Metastatic Pancreatic Carcinoma in the Ovary (tissue), 1 donor: ENCODE data around the genes TMEM272, CCDC70, NEK5, THSD1 and PRR20A.

GRCh38 chr13:51384465-51385336, 45.2 kb downstream of the SERPINE3 start:
- PRO-cap: no peak

GRCh38 chr13:51477009-51477663, 24.3 kb upstream of the INTS6 start:
- PRO-cap: no peak

GRCh38 chr13:51523299-51523653, 61.0 kb upstream of the WDFY2 start:
- PRO-cap: no peak

GRCh38 chr13:51643181-51643756, 59.0 kb downstream of the WDFY2 start:
- PRO-cap: no peak

DNA sequence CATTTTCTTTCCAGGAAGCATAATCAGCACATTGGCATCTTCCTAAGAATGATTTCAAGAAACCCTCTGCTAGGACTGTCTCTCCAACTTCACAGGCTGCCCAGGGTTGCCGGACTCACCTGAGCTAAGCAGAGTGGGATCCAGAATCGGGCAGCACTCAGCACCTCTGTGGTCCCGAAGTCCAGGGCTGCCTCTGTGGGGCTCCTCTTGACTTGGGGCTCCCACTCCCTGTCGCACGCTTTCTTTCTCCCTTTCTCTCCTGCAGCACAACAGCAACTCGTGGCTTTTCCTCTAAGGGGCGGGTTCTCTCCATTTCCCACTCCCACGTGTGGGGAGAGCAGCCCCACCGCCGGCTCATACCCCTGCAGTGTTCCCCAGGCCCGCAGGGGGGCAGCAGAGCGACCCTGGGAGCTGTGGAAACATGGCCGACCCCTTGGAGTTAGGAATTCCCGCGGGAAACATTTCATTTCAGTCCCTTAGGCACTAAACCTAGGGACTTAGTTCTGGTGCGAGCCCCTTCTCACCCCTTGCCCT, at the start of gene TMEM272:
Gene TMEM272 (minus strand): TSS at position 281 of the 534 bp plus-strand sequence.
- PRO-cap: no peak

DNA sequence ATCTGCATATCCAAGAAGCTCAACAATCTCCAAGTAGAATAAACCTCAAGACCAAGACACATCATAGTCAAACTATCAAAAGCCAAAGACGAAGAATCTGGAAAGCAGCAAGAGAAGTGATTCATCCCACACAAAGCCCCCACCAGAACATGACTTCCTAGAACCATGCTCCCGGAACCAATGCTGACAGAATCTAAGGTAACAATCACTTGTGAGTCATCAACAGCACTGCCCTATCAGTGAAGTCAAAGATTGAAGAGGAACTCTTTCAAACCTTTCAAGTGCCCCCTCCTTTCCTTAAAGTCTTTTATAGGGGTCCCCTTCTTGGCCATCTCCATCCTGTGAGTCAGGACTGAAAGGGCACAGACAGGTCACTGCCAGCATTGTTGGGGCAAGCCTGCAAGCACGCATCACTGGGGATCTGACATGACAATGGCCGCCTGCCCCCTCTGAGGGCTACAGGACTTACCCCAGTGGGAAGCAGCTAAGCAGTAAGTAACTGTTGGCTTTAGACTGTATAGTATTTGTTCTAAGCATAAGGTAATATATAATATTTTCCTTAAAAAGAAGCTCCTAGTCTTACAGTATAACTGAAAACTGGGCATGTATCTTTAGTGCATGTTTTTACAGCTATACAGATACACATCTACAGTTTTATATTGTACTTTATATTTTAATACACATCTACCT, at the start of gene CCDC70:
Gene CCDC70 (plus strand): TSS at position 231 of the 690 bp plus-strand sequence.
- PRO-cap: no peak

DNA sequence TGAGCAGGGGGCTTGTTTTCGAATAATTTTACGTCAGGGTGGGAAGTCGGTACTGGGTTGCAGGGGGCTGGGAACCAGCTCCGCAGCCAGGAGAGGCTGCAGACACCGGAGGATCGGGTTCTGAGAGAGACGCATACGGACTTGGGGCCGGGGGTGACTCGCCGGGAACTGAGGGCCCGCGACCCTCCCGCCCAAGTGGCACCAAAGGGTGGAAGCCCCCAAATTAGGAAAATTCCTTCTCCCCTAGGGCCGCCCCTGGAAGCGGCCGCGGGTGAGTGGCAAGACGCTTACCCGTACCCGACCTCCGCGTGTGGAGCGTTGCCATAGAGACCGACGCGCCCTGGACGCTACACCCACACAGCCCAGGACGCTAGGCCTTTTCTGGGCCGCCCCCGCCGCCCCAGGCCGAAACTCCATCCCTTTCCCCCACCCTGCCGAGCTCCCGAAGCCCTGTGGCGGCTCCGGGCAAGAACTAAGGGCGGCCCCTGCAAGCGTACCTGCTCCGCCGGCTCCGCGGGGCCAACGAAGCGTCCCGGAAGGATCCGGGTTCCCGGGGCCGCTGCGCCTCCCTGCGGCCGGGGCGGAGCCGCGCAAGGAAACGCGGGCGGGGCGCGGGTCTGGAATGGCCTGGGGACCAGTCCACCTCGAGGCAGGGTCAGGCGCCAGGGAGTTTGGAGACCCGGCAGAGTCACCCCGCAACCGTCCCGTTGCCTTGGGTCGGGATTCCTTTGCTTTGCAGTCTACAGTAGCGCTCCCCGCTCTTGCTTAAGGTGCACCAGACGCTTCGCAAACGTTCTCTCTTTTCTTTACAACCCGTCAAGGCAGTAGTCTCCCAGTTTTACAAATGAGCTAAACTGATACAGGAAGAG, at the start of gene NEK5:
Gene NEK5 (minus strand): TSS at position 542 of the 869 bp plus-strand sequence.
- PRO-cap: no peak

DNA sequence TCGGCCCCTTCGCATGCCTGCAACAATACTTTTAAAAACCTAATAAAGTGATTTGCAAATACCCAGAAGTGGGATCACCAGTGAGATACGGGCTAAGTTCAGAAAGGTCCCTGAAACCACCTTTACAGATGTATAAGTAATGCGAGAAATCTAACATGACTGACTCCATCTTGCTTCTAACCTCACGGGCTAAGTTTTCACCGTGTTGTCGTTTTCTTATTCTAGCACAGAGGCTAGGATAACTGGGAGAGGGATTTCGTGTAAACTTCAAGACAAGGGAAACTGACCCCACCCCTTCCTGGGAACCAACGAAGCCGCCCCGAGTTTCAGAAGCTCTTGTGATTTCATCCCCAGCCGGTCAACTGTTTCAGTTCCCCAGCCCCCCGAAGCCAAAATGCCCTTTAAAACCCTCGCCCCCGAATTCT, 697 bp downstream of the NEK3 start:
- PRO-cap: unidirectional peak, plus-strand start at position 329 of the sequence

- PRO-cap: bidirectional peak, plus-strand start at chr13:52406375, minus-strand start at chr13:52406139
These were observed at the start of gene THSD1 for GRCh38 chr13:52405332-52406705. Gene THSD1, minus strand, starts transcription at chr13:52406172.

- PRO-cap: no peak
These were observed 14.2 kb downstream of the OLFM4 start for GRCh38 chr13:53042837-53043257.

GRCh38 chr13:55577399-55578484, 1563.0 kb upstream of the PRR20A start:
- PRO-cap: no peak

DNA sequence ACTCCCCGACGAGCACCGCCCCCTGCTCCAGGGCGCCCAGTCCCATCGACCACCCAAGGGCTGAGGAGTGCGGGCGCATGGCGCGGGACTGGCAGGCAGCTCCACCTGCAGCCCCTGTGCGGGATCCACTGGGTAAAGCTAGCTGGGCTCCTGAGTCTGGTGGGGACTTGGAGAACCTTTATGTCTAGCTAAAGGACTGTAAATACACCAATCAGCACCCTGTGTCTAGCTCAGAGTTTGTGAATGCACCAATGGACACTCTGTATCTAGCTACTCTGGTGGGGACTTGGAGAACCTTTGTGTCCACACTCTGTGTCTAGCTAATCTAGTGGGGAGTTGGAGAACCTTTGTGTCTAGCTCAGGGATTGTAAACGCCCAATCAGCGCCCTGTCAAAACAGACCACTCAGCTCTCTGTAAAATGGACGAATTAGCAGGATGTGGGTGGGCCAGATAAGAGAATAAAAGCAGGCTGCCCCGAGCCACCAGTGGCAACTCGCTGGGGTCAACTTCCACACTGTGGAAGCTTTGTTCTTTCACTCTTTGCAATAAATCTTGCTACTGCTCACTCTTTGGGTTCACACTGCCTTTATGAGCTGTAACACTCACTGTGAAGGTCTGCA, 404.7 kb upstream of the PRR20A start:
- PRO-cap: no peak

GRCh38 chr13:57140634-57141135, at the start of gene PRR20A:
Gene PRR20A, plus strand, starts transcription at chr13:57140918.
- PRO-cap: no peak

- PRO-cap: no peak
These were observed 93.3 kb downstream of the PCDH17 start for GRCh38 chr13:57724855-57725244.

DNA sequence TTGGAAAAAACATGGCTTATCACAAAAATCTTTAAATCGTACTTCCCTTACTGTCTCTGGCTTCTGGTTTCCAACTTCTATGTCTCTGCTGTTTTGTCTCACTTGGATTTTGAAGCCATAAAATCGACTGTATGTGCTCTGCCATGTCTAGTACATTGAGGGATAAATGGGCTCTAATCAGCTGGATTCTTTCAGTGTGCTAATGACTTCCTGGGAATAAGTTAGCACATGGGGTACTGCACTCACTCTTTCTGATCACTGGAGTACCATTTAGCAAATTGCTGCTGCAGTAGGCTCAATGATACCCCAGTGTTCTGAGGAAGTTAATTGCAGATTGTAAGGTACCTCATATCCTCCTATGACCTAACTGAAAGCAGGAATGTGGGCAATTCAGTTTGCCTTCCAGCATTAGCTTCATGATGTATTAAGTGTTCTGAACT, 229.2 kb downstream of the PCDH17 start:
- PRO-cap: no peak

DNA sequence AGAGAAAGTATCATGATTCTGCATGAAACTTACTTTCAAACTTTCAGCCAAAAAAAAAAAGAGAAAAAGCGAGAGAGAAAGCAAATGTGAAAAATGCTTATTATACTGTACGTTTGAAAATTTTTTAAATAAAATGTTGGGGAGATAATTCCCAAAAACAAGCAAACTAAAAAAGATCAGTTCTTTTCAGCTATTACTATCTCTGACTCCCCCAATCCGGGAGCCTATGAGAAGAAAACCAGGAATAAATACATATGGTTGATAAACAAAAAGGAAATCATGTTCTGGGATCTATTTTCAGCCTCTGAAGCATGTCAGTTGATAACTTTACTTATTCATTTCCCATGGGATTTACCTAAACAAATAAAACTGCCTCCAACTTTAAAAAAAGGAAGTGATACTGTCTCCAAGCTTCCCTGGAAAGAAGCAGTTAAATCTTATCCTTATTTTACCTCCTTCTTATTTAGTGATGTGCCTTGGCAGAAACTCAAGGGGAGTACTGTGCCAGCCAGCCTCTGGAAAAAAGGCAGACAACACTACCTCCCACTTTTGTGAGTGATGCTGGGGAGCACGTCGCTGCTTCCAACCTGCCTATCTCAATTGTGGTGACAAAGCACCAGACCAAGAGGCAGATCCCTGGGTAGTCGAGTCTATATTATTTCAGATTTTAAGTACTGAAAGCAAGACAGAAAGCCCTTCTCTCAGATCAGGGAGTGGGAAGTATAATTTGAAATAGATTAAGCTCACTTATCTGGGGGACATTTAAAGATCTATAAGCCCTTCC, 765.7 kb downstream of the DIAPH3 start:
- PRO-cap: no peak

- PRO-cap: no peak
These were observed 666.0 kb downstream of the DIAPH3 start for GRCh38 chr13:59497590-59498234.

DNA sequence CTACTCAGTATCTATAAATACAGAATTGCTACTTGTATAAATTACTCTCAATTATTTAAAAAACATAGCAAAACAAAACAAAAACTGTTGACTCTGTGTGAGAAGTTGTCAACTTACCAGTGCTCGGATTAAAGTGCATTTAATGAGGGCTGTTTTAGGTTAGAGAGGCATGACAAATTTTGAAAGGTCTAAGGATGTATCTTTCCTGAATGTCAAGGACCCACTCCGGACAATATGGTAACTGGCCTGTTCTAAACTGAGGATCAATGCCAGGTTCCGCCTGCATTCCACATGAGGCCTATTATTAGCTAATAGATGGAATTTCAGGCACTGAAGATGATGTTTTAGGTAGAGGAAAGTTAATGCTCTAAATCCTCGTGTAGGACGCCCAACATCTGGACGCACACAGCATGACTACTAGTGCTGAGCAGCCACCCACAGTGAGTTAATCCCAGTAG, 150.8 kb downstream of the DIAPH3 start:
- PRO-cap: no peak

DNA sequence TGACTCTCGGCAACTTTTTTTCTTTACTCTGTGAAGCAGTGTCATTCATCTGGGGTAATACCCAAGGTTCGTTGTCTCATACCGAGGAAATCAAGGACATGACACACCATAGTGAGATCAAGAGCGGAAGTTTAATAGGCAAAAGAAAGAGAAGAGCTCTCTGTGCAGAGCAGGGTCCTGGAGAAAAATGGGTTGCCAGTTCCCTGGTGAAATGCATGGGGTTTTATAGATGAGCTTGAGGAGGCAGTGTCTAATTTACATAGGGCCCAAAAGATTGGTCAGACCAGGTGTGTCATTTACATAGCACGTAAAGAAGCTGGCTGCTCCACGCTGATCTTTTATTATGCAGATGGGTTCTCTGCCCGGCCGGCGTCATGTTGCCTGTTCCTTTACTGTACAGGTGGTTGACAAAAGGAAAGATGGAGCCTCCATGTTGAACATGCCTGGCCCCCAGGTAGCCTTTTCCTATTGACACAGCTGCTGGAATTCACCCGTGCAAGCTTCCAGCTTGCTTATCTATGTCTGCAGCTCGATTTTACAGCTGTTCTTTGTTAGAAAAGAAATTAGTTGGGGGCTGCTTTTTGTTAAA, 97.8 kb upstream of the DIAPH3 start:
- PRO-cap: bidirectional peak, plus-strand start at position 399 of the sequence, minus-strand start at position 197 of the sequence

DNA sequence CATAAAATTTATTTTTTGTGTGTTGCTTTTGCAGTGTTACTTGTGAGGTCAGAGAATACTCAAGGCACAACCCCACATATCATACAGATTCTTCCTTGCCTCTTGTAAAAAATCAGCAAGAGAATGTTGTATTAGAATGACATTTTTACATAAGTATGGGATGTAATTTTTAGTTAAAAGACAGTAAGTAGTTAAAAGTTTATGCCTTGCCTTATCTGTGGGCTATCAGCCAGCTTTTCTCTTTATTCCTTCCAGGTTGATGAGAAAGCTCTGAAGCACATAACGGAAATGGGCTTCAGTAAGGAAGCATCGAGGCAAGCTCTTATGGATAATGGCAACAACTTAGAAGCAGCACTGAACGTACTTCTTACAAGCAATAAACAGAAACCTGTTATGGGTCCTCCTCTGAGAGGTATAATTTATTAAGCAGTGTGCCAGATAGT, 112.5 kb downstream of the TDRD3 start:
- PRO-cap: no peak